ENCODE measurements around a stretch of chr2.

GRCh38 chr2:132424587-132425050, 8.0 kb downstream of the GPR39 start:
- RRBS, result no CpG with 5 or more reads among the region's 2 CpGs

DNA sequence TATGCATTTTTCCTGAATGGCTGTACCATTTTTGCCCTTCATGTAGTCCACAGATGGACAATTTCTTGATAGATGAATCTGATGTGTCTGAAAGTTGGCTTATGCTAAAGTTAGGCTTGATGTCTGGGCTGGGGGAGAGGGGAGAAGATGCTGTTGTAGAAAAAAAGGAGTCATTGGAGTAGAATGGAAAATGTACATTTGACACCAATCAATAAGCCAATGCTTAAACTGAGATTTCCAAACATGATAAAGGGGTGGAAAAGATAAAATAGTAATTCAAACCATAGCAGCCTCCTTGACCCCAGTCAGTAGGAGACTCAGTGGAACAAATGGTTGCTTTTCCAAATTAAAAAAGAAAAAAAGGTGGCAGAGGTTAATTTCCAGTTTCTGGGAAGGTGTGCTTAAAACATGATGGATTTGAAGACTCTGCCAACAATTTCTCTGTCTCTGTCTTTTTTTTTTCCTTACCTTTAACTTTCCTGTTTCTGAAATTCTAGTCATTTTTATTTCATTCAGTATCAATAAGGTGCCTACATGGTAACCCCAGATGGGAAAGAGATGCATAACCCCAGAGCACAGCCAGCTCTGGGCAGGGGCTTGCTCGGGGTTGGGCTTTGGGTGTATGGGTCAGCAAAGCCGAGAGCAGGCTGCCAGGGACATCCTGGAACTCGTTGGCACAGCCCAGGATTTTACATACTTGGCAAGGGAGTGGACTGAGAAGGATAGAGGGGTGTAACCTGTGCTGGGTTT, 43.8 kb downstream of the GPR39 start:
- RRBS, result no CpG with 5 or more reads among the region's 3 CpGs

- RRBS, result no CpG with 5 or more reads among the region's 8 CpGs
Measured at GRCh38 chr2:133566760-133567585, 1.3 kb downstream of the NCKAP5 start.

- RRBS, result no CpG with 5 or more reads among the region's 2 CpGs
Measured at GRCh38 chr2:133765589-133766260, 197.5 kb upstream of the NCKAP5 start.

GRCh38 chr2:134186393-134187433, 67.2 kb upstream of the MGAT5 start:
- RRBS, result no CpG with 5 or more reads among the region's 13 CpGs

- RRBS, result no CpG with 5 or more reads among the region's 6 CpGs
Measured at GRCh38 chr2:134216531-134217346, 37.1 kb upstream of the MGAT5 start.

GRCh38 chr2:134396417-134397060, 142.7 kb downstream of the MGAT5 start:
- RRBS, result no CpG with 5 or more reads among the region's 6 CpGs

- RRBS, result no CpG with 5 or more reads among the region's 2 CpGs
Measured at GRCh38 chr2:134433980-134434152, 180.0 kb downstream of the MGAT5 start.

- RRBS, result no CpG with 5 or more reads among the region's 14 CpGs
Measured at GRCh38 chr2:134441026-134441840, 187.4 kb downstream of the MGAT5 start.

- RRBS, result no CpG with 5 or more reads among the region's 2 CpGs
Measured at GRCh38 chr2:134823500-134823954, 14.9 kb upstream of the ACMSD start.

DNA sequence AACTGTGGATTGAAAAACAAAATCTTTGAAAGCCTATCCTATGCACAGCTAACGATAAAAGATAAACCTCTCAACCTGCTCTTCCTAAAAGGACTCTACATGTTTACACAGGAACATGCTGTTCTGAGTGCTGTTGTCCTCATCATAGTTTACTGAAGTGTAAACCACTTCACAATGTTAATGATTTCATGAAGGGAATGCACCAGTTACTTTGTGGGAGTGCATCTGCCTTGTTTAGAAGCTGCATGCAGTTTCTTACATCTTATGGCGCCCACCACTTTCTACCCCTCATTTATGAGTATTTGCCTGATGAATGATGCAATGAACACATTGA, 1.3 kb downstream of the ACMSD start:
- RRBS, result no CpG with 5 or more reads among the region's 2 CpGs

- RRBS, result no CpG with 5 or more reads among the region's 6 CpGs
Measured at GRCh38 chr2:134961120-134961976, 42.7 kb downstream of the CCNT2 start.

GRCh38 chr2:135052857-135053609, 941 bp downstream of the RAB3GAP1 start:
- RRBS, result no CpG with 5 or more reads among the region's 20 CpGs

GRCh38 chr2:135084596-135085312, 32.7 kb downstream of the RAB3GAP1 start:
- RRBS, result no CpG with 5 or more reads among the region's 4 CpGs

DNA sequence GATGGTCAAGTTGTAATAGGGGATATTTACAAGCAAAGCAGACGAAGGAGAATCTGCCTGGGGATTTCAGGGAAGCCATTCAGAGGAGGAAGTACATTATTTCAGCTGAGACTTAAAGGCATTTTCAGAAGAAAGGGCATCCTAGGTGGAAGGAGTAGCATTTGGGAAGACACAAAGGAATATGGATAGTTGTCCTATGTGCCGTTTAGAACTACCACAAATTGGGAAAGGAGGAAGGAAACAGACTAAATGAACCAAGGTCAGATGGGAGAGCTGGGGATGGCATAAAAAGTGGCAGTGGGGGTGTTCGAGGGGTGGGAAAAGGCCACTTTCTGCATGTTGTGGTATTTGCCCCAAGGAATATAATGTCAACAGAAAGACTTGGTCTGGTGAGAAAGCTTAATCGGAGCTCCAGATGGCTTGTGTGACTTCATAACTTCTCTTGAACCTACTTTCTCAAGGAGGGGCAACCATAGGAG, 45.8 kb downstream of the UBXN4 start:
- RRBS, result no CpG with 5 or more reads among the region's 4 CpGs

GRCh38 chr2:135868335-135868930, 7.8 kb downstream of the MCM6 start:
- RRBS, result no CpG with 5 or more reads among the region's 5 CpGs

GRCh38 chr2:135984634-135984944, 837 bp downstream of the DARS1 start:
- RRBS, result no CpG with 5 or more reads among the region's 5 CpGs

DNA sequence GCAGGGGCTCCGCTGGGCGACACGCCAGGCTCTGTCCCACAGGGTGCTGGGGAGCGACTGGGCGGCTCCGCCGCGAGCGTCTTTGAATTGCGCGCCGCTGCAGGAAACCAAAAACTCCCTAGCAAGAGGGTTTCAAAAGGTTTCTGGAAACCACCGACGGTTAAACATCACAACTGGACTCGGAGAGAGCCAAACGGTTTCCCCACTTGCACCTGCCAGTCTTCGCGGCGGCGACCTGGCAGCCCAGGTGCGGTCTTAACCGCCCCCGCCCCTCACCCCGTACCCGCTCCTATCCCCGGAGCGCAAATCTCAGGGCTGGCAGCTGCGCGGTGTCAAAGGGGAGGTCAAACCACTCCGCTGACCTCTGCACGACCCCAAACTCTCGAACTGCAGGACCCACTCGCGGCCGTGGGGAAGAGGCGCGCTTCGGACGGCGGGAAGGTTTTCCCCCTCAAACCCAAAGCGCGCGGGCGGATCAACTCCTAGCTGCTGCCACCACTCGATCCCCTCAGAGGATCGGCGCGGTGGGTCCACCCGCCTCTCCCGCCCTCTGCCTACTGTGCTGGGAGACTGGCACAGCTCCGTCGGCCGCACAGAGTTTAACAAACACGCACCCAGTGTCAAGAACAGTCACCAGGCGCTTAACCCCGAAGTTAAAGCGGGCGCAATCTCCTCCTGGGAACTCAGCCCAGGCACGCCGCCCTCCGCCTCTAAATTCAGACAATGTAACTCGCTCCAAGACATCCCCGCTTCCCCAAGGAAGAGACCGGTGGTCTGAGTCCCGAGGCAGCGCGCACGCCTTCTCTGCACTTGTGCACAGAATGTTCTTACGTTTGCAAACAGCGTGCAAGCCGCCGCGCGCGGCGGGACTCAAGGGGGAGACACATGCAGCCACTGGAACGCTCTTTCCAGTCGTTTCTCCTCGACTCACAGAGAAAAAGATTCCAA, 760 bp downstream of the CXCR4 start:
- RRBS, result no CpG with 5 or more reads among the region's 79 CpGs

DNA sequence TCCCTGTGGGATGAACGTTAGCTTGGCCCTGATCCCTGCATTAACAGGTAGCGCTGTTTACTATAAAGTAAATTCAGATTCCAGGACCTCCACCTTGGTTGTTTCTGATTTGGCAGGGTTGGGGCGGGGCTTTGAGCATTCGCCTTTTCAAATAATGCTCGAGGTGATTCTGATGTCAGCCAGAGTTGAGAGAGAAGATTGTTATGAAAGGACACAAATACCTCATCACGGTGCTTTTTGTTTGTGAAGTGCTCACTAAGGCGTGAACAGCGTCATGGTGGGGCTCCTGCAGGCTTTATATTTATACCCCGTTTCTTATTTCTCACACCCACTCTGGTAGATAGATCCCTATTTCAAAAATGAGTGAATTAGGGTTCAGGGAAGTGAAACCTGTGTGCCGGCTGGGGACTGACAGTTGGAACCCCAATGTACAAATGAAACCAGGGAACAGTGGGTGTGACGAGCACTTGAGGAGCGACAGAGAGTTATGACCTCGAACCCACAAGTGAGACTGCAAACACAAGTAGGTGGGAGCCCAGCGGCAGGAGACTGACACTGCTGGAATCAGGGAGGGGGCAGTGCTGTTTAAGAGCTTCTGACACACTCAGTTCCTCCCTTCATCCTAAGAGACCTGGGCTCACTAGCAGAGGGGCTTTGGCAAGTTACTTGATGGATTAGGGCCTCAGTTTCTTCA, 14.2 kb upstream of the CXCR4 start:
- RRBS, result no CpG with 5 or more reads among the region's 14 CpGs

- RRBS, result no CpG with 5 or more reads among the region's 10 CpGs
Measured at GRCh38 chr2:136389674-136390466, 271.9 kb upstream of the CXCR4 start.